Measurements from ENCODE around the genes IDH1 and PTH2R.

GRCh38 chr2:207775552-207775954 lies 5.8 kb upstream of the FZD5 start:
- PRO-cap: no peak
- RRBS: no CpG with 5 or more reads among the region's 3 CpGs

GRCh38 chr2:207896491-207896925 lies 126.8 kb upstream of the FZD5 start:
- PRO-cap: no peak
- RRBS: no CpG with 5 or more reads among the region's 3 CpGs

DNA sequence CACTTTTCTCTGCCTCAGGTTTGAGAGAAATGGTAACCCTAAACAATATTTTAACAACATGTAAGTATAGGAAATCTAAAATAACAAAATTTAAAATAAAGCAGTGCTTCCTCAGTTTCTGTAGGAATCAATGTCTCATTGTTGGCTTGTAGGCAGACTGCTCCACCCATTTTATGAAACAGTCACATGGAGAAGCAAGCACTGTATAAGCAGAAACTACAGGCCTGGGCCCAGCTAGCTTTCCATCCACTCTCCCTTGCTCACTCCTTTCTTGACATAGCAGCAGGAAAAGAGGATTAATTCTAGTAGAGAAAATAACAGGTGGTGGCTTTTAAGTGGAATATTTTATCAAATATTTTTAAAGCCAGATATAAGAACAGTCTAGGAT lies 97.2 kb downstream of the PLEKHM3 start:
- PRO-cap: no peak

DNA sequence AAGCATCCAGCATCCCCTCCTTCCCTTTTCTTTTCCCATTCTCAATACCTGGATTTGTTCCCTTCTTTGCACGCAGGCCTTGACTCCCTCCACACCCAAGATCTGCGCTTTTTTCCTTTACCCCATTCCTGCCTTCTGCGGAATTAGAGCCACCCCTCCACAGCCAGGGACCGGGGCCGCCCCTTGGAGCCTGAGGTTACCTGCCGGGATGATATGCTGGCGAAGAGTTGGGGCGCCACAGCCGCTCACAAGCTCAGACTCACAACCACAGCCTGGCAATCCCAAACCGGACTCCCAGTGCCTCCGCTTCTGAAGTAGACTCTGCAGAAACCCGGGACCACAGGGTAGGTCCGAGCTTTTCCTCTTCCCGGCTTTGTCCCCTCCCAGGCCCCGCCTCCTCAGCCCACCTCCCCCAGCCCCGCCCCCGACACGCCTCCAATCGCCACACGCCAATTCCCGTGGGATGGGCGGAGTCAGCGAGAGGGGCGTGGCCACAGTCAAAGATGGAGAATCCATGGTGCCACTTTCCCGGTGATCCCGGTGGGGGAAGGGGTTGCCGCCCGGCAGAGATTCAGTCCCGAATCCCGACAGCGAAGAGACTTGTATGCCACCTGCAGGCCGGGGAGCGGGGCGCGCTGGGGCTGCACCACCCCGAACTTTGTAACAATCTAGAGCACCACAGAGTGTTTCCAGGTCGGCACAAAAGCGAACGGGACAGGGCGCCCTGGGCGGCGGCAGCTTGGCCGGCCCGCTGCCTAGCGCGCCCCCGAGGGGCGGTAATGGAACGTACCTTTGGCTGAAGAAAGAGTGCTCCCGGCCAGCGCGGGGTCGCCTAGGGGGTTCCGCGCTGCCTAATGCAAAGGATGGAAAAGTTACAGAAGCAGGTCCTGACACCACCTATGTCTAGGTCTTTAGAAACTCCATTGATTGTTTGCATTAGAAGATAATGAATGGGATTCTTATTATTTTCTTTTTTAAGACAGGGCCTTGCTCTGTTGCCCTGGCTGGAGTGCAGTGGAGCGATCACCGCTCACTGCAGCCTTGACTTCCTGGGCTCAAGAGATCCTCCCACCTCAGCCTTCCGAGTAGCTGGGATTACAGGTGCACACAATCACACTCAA lies at the start of gene IDH1:
TSS of gene IDH1 (minus strand) at position 333 of the 1,121 bp plus-strand sequence.
- PRO-cap: bidirectional peak, plus-strand start at position 500 of the sequence, minus-strand start at position 375 of the sequence
- RRBS: under 1% methylated on average over 17 of the region's 58 CpGs

GRCh38 chr2:208326232-208326589 lies 60.2 kb downstream of the PIKFYVE start:
- PRO-cap: no peak
- RRBS: no CpG with 5 or more reads among the region's 3 CpGs

GRCh38 chr2:208358029-208358451 lies 48.6 kb upstream of the PTH2R start:
- PRO-cap: no peak
- RRBS: no CpG with 5 or more reads among the region's 2 CpGs

- PRO-cap: no peak
- RRBS: 71% methylated on average over 28 of the region's 72 CpGs
These were observed at the start of gene PTH2R for GRCh38 chr2:208406439-208407214. Gene PTH2R (plus strand): TSS chr2:208406792.

DNA sequence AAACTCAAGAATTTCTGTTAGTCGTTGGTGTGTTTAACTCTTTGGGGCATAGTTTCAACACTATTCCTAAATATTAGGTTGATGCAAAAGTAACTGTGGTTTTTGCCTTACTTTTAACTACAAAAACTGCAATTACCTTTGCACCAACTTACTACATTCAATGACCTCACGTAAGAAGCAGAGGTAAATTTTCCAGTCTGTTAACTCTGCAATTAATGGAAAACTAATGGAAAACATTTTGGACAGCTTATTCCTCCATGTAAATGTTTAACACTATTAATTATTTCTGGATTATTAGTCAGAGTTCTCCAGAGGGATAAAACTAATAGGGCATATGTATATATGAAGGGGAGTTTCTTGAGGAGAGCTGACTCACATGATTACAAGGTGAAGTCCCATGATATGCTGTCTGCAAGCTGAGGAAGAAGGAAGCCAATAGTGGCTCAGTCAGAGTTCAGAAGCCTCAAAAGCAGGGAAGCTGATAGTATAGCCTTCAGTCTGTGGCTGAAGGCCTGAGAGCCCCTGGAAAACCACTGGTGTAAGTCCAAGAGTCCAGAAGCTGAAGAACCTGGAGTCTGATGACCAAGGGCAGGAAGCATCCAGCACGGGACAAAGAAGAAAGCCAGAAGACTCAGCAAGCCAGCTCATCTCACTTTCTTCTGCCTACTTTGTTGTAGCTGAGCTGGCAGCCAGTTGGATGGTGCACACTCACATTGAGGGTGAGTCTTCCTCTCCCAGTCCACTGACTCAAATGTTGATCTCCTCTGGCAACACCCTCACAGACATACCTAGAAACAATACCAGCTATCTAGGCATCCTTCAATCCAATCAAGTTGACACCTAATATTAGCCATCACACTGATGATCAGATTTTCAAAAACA lies 135.9 kb downstream of the PTH2R start:
- PRO-cap: no peak
- RRBS: no CpG with 5 or more reads among the region's 3 CpGs

- PRO-cap: no peak
These were observed 151.9 kb upstream of the UNC80 start for GRCh38 chr2:209619726-209620181.

- PRO-cap: no peak
- RRBS: no CpG with 5 or more reads among the region's 2 CpGs
These were observed 47.9 kb downstream of the RPE start for GRCh38 chr2:210050319-210050750.

DNA sequence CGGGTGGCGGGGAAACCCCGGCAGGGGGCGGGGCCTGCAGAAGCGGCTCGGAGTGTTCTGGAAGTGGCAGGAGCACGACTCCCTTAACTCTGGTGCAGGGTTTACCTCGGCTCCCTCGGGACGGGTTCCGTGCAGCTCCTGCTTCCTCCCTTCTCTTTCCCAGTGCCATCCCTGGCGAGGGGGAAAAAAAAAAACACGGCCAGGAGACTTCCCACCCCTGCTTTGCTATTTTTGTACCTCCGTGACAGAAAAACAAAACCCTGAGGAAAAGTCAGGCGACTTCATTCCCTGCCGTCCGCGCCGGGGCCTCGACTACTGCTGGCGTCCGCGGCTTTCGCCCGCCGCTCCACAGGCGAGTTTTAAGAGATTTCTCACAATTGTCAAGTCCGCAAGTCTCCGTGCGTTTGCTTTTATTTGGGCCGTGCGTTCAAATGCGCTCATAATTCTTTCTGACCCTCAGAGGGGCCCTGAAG lies 305 bp upstream of the KANSL1L start:
- PRO-cap: bidirectional peak, plus-strand start at position 39 of the sequence, minus-strand start outside the sequence
- RRBS: under 1% methylated on average over 3 of the region's 33 CpGs

DNA sequence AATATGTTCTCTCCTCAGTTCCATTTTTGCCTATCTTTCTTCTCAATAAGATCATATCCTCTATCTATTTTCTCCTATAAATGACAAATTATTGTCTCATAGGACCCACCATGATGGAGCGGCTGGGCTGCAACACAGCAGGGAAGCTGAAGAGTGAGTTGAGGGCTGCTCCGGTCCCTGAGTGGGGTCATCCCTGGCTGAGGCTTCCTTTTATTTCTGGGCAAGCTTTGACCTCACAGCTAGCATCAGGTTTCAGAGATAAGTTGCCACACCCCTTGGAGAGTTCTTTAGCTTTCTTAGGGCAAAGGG lies 11.6 kb downstream of the MYL1 start:
- PRO-cap: no peak
- RRBS: no CpG with 5 or more reads among the region's 2 CpGs

- PRO-cap: no peak
- RRBS: no CpG with 5 or more reads among the region's 6 CpGs
These were observed 9.5 kb upstream of the MYL1 start for GRCh38 chr2:210324401-210325009.

- PRO-cap: no peak
- RRBS: no CpG with 5 or more reads among the region's 1 CpG
These were observed 3.0 kb upstream of the CPS1 start for GRCh38 chr2:210553311-210553849.

- PRO-cap: no peak
- RRBS: no CpG with 5 or more reads among the region's 9 CpGs
These were observed 2.5 kb downstream of the CPS1 start for GRCh38 chr2:210558530-210559603.

DNA sequence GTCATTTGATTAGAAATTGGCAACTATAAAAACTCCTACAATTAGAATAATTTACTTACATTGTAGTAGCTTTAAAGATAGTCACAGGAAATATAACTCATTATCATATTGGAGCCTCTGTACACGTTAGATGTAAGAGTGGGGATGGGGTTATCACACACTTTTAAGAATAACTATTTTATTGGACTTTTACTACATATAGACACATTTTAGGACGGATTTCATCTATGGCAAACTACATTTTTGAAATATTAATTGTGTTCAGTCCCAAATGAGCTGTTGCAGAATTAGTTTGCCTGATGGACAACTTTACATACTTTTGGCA lies 4.3 kb downstream of the CPS1 start:
- PRO-cap: no peak
- RRBS: no CpG with 5 or more reads among the region's 2 CpGs

- PRO-cap: no peak
- RRBS: no CpG with 5 or more reads among the region's 6 CpGs
These were observed 74.5 kb downstream of the CPS1 start for GRCh38 chr2:210630852-210631285.

GRCh38 chr2:213104451-213104994 lies 46.9 kb downstream of the IKZF2 start:
- PRO-cap: no peak
- RRBS: no CpG with 5 or more reads among the region's 4 CpGs

- PRO-cap: no peak
- RRBS: no CpG with 5 or more reads among the region's 1 CpG
These were observed 56.8 kb upstream of the SPAG16 start for GRCh38 chr2:213227253-213228001.

GRCh38 chr2:214465703-214466159 lies 54.9 kb downstream of the VWC2L start:
- PRO-cap: no peak
- RRBS: no CpG with 5 or more reads among the region's 3 CpGs

All from MCF 10A (cell line).